Colon Carcinoma Metastatic in the Brain (tissue), 2 donors: ENCODE measurements around the genes ZNF644 and RPL5.

GRCh38 chr1:89929313-89930013 is 65.4 kb upstream of the ZNF326 start:
- PRO-cap, 2 experiments: no peak in any of the 2 experiments

- PRO-cap, 2 experiments: no peak in any of the 2 experiments
Measured at GRCh38 chr1:89991019-89991626, 3.8 kb upstream of the ZNF326 start.

DNA sequence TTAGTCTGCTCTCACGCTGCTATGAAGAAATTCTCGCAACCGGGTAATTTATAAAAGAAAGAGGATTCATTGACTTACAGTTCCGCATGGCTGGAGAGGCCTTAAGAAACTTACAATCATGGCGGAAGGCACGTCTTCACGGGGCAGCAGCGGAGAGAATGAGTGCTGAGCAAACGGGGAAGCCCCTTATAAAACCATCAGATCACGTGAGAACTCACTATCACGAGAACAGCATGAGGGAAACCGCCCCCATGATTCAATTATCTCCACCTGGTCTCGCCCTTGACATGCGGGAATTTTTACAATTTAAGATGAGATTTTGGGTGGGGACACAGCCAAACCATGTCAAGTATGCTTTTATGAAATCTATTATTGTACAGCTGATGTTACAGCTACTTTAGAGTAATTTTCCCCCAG is 109.9 kb downstream of the BARHL2 start:
- PRO-cap, 2 experiments: no peak in any of the 2 experiments

GRCh38 chr1:90730407-90731103 is 13.5 kb upstream of the BARHL2 start:
- PRO-cap, 2 experiments: no peak in any of the 2 experiments

GRCh38 chr1:90939351-90940612 is 82.1 kb downstream of the ZNF644 start:
- PRO-cap, 2 experiments: no peak in any of the 2 experiments

DNA sequence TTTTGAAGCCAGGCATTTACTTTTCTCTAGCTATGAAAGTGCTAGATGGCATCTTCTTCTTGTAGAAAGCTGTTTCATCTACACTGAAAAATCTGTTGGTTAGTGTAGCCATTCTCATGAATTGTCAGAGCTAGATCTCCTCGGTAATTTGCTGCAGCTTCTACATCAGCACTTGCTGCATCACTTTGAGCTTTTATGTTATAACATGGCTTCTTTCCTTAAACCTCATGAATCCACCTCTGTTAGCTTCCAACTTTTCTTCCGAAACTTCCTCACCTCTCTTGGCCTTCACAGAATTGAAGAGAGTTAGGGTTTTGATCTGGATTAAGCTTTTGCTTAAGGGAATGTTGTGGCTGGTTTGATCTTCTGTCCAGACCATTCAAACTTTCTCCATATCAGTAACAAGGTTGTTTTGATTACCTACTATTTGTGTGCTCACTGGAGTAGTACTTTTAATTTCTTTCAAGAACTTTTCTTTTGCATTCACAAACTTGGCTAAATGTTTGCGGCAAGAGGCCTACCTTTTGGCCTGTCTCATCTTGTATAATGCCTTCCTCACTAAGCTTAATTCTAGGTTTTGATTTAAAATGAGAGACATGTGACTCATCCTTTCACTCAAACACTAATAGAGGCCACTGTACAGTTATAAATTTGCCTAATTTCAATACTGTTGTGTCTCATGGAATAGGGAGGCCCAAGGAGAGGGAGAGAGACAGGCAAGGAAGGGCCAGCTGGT is 66.3 kb downstream of the ZNF644 start:
- PRO-cap, 2 experiments: no peak in any of the 2 experiments

GRCh38 chr1:90976159-90976714 is 45.6 kb downstream of the ZNF644 start:
- PRO-cap, 2 experiments: no peak in any of the 2 experiments

DNA sequence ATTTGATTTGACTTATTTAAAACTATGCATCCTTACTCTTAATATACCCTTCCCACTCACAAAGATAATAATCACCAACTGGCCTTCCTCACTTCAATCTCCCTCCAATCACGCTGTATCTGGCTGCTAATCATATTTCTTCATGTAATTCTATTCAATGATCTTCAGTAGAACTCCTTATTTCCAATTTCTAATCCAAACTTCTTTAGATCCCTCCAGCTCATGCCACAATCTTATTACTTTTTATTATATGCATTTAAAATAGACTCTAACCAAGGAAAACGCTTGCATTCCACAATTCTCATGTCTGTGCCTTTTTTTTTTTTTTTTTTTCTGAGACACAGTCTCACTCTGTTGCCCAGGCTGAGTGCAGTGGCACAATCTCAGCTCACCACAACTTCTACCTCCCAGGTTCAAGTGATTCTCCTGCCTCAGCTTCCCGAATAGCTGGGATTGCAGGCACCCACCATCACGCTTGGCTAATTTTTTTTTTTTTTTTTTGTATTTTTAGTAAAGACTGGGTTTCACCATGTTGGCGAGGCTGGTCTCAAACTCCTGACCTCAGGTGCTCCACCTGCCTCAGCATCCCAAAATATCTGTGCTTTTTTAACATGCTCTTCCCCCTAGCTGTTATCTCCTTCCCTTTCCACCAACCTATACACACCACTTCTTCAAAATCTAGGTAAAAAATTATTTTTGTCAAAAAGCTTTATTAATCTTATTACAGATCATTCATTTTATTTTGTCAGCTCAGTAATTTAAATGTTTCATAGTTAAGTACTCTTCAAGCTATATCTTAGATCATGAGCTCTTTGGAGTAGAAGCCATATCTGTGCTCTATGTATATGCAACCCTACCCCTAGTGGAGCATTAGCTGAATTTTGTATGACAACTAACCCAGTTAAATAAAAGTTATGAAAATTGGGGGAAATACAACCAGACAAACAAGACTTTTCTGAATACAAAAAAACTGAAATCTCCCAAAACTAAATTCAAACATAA is 11.6 kb downstream of the ZNF644 start:
- PRO-cap, 2 experiments: no peak in any of the 2 experiments

DNA sequence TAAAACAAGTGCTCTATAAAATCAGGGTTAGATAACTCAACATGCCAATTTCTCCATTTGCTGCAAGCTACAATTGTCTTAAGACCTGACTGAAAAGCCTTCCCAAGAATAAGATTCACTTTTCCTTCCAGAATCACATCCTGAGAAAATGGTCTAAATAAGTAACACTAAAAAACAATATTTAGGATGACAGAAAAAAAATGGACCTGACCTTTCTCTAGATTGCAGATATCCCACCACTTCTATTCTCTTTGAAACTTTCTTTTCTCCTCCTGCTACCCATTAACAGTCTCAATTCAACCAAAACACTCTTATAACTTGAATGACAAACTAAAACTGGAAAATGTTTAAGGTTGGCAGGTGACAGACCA is 3.3 kb downstream of the ZNF644 start:
- PRO-cap, 2 experiments: no peak in any of the 2 experiments

GRCh38 chr1:91021850-91022587 is at the start of gene ZNF644:
Gene ZNF644, minus strand, starts transcription at chr1:91022035.
- PRO-cap, 2 experiments: peak in 2 of 2 experiments; most common plus-strand start chr1:91022159 (in 1); most common minus-strand start chr1:91022061 (in 2)

DNA sequence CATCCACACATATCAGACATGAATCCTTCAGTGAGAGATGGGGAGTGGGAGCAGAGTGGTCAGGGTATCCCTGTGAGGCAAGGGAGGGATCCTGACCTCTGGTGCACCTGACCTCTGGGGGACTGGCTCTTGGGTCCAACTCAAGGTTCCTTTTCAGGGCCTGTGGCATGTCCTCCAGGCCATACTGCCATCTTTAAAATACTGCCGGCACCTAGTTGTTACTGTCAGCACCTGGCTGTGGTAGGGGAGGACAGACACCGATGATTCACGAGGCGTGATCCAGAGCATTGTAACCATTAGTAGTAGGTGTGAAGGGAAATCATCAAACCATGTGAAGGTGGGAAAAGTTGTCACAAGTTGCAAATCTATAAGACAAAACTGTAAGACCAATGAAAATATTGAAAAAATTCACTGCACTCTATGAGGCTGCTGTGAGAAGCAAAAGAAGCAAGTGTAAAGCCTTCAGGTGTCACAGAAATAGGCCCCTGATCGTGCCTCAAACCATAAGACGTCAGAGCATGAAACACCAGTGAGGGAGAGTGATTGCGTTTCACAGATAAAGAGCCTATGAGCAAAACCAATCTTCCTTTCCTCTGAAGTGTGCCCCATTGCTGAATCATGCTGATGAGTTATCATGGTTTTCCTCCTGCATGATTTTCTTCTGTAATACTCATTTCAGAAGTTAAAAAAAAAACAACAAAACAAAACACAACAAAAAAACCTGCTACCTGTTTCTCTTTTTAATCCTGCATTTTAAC is 55.3 kb downstream of the CDC7 start:
- PRO-cap, 2 experiments: no peak in any of the 2 experiments

DNA sequence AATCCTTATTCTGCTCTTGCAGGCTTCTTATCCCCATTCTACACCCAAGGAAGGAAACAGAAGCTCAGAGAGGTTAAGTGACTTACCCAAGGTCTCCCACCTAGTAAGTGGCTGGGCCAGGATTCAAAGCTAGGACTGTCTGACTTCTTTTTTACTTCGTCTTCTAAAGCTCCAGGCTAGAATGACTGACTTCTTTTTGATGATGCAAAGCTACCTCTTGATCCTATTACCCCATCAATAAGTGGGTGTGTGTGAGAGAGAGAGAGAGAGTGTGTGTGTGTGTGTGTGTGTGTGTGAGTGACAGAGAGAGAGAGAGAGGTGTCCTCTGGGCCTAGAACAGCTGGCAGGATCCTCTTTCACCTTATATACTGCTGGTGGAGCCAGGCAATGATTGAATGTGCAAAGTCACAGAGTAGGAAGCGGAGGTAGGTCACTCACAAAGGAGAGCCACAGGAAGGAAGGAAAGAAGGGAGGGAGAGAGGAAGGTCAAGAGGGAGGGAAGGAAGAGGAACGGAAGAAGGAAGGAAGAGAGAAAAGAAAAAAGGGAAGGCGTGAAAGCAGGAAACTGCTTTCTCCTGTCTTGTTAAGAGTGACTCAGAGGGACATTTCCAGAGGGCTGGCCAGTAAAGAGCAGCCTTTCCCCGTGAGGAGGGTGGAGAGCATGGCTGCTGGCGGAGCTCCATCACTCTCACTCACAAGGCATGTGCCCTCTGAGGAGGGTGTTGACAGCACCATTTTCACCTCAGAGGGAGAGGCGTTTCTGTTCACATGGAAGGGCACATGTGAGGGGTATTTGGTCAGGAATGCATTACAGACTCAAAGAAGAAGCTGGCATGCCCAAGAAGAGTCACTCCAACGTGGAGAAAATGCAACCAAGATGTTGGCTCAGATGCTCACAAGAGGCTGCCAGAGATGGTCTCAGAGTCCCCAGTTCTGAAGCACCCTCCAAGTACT is 69.0 kb downstream of the CDC7 start:
- PRO-cap, 2 experiments: no peak in any of the 2 experiments

DNA sequence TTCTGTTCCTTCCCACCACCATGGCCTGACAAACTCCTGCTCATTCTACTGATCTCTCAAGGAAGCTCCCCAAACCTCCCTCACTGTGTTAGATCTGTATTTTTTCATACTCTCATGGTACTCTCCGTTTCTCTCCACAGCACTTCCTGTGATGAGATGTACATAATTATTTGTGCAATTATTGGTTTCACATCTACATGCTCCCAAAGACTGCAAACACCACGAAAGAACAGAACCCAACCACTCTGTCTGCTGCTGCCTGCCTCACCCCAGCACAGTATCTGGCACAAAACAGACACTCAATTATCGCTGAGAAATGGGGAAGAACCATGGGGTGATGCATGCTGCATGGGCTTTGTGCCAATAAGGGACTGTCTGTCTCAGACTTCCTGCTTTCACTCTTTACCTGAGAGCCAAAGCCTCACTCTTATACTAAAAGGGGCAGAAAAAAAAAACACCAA is 82.2 kb downstream of the TGFBR3 start:
- PRO-cap, 2 experiments: peak in 1 of 2 experiments; most common minus-strand start position 402 of the sequence (in 1)

DNA sequence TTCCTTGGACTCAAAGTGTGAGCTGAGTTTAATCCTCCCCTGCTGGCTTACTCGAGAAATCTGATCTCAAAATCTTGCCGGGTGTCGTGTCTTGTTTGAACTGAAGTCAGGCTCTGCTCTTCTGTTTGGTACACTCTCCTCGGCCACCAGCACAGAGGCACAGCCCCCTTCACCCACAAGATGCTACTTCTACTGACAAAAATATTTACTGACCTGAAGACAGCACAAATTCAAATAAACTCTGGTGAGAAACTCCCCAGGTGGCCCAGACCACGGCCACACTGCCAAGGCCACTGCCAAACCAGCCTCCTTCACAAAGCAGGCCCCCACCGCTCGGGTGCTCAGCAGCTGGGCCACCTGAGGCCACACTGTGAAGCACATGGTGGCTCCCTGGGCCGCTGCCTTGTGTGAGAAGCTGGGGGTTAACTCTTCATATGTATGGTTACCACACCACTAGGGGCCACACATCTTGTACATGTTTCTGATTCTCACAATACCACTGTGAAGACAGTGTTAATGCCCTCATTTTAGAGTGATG is 80.6 kb downstream of the TGFBR3 start:
- PRO-cap, 2 experiments: no peak in any of the 2 experiments

DNA sequence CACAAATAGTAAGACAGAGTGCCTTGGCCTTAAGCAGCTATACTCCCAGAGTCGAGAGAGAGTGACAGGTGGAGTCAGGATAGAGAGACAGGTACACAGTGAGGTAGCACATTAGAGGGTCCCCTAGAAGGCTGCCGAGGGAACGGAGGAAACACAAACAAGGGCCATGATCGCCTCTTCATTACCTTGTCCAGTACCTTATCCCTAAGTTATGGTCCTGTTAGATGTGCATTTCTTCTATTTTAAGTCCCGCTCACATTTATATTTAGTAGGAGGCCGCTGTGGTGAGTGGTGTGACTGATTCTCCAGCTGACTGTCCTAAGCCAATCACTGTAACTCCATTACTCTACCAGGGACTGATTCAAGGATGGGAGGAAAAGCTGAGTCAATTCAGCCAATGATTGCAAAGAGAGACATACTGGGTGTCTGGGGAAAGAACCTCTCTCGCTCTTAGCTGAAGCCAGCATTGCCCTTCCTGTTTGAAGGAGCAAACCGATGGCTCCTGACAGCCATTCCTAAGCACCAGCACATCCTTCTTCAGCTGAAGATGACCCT is 59.8 kb downstream of the TGFBR3 start:
- PRO-cap, 2 experiments: no peak in any of the 2 experiments

DNA sequence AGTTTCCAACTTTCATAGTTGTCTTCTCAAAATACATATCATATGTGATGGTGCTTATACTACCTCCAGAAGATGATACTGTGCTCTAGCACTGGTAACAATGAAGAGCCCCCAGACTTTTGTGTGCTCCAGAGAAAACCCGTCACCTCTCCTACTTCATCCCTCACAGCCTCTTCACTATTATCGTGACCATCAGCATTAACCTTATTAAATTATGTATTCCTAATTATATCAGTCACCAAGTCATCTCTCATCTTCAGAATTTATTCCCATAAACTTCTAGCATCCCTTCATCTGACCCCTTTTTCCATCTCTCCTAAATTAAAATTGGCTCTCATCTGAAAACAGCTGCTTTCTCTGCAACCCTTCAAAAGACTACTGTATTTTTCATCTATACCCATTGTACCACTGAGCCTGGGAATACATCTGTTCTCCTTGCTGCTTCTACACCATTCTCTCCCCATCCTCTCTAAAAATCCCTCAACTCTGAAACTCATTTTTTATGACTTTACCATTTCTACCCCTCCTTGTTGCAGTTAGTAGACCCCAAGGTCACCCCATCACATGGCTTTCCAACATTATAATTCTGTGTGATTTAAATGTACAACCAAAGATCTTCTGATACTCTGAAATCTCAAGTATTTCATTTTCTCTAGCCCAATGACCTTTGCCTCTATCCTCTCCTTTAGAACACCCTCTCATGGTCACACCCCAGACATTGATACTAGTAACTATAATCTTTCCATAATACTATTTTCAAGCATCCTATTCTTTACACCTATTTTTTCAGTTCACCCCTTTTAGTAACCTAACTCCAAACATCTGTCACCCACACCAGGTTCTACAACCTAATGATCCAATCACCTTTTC is 20.3 kb downstream of the GLMN start:
- PRO-cap, 2 experiments: no peak in any of the 2 experiments

DNA sequence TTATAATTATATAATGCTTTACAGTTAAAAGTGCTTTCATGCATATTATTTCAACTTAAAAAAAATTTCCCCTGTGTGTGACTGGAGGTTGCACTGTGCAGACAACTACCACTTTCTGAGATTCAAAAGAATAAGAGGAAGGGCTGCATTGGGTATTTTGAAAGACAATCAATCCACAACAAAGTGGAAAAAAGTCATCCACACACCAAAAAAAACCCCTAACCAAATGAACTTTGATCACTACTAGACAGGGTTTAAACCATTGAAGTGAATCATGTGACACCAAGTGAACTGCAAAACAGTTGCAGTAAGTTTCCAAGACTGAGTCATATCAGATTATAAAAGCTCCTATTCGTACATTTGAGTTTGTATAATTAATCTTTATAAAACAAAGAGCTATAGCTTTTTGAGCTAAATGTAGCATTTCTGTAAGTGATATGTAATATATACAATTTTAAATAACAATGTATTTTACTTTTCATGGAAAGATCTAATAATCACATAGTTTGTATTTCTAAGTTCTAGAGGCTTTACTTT is 50.3 kb upstream of the GFI1 start:
- PRO-cap, 2 experiments: no peak in any of the 2 experiments

GRCh38 chr1:92831637-92832574 is at the start of gene RPL5:
Gene RPL5, plus strand, starts transcription at chr1:92832040.
- PRO-cap, 2 experiments: peak in 2 of 2 experiments; most common plus-strand start chr1:92832081 (in 2); most common minus-strand start chr1:92831874 (in 2)

DNA sequence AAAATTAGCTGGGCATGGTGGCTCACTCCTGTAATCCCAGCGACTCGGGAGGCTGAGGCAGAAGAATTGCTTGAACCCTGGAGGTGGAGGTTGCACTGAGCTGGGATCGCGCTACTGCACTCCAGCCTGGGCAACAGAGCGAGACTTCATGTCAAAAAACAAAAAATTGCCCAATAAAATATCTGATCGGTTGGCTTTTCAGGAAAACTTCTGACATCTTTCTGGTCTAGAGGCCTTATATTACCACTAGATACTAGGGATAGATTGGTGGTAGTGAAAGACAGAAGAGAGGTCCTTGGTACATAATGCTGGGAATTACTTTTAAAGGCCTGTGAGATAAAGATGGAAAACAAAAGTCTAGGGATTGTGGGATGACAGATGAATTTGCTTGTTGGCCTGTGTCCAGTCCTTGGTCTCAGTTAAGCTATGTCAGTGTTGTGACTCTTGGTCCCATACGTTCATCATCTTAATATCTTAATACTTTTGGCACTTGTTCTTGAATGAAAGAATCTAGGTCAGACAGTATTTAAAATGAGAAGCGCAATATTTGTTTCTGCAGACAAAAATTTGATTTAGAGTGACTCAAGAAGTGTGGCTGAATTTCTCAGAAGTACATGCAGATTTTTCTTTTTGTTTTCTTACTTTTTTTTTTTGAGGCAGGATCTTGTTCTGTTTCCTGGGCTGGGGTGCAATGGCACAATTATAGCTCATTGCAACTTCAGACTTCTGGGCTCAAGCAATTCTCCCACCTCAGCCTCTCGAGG is 7.5 kb downstream of the RPL5 start:
- PRO-cap, 2 experiments: no peak in any of the 2 experiments

DNA sequence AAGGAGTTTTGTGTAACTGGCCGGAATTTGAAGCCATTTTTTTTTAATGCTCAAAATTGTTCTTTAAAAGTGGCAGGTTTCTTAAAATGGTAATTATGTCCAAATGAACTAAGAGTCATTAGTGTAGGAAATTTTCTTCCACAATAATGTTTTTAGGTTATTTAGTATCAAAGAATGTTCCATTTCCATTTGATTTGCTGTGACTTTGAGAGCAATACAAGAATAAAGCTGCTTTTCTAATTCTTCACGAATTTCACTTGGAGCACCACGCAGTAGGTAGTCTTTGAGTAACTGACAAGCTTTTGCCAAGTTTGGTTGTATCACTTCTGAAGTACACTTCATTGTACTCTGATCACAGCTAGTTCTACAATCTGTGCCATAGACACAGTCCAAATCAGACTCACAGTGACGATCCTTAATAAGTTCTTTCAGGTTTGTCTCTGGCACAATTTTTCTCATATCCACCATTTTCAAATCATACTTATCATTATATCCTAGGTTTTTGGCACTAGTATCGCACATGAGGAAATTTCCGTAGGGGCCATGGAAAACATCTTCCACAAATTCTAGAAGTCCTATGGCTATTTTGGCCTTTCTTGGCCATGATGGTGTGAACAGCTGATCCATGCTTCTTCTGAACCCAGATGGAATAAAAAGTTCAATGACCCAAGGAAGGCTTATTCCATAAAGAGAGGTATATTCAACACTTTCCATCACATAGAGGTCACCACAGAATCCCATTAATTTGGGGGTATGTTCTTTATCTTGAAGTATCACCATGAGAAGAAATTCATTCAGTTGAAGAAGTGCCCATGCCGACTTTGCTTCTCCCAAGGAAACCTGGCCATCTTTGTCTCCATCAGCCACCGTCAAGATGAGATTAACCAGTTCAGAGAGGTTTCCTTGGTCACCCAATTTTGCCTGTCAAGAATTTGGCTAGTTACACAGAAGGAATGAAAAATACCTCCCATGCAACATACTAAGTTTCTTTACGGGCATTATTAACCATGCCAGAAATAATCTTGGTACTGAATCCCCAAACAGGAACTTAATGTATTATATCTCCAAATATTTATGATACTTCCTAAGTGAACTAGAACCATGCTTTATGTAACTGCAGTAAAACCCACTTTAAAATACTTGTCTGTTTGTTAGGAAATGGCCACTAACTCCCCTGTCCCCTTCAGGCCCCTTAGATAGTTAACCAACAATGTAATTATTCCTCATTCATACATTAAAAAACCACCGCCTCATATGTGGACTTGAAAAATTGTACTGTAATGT is 11.9 kb downstream of the RPL5 start:
- PRO-cap, 2 experiments: no peak in any of the 2 experiments